Aortic smooth muscle cell (primary cell): ENCODE measurements around a stretch of chr6.

DNA sequence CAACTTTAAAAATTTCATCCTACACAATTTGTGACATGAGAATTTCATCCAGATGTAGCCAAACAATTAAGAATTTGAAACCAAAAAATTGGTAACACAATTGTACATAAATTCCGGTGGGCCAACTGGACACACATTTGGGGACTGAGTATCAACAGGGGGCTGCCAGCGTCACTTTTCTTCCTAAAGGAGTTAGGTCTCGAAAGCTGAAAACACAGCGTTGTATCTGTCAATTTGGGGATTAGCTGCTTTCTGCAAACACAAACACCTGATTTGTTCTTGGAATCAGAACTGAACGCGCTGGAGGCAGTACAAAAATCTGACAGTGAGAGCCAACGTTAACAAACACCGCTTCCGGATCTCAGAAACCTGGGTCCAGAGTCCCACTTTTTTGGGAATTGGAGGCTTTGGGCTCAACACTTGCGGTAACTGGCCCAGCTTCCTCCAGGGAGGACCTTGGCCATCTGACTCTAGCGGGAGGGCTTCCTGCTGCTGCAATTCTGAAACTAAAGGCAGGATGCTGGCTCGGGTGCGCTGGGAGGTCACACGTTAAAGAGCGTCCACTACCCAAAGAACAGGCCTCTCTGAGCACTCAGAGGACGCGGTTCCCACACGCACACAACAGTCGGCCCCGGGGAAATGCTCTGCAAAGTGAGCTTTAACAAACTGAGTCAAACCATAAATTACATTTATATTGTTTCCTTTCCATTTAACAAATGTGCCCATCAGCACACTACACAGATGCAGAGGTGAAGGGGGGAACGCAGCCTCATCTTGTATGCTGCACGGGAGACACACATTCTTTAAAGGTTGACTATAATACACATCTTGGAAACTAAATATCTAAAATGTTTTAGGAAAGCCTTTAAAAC lies 8.6 kb downstream of the PXDC1 start:
- RRBS, result 50% methylated on average over 1 of the region's 22 CpGs

DNA sequence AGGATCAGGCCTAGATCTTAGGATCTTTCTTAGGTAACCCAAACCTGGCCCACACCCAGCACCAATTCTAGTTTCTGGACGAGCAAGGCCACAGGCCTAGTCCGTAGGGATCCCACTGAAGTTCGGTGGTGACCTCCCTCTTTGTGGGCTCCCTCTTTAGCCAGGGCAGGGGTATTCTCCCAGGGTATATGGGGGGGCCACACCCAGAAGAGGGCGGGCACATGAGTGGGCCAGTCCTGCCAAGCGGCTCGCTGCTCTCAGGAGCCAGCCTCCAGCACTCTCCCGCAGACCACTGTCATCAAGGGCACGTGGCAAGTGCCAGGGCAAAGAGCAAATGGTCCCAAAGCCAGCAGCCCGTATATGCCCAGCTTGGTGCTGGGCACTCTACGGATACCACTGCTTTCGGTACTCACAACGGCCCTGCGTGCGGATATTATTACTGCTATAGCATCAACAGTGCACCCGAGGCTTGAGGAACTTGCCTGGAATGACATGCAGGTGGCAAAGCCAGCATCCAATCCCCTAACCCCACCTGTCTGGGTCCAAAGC lies 6.4 kb downstream of the PXDC1 start:
- RRBS, result no CpG with 5 or more reads among the region's 15 CpGs

GRCh38 chr6:3749939-3750895 lies 1.3 kb downstream of the PXDC1 start:
- RRBS, result 1% methylated on average over 10 of the region's 60 CpGs

GRCh38 chr6:3790455-3790694 lies 38.9 kb upstream of the PXDC1 start:
- RRBS, result no CpG with 5 or more reads among the region's 1 CpG

GRCh38 chr6:3875960-3876683 lies 26.9 kb downstream of the FAM50B start:
- RRBS, result no CpG with 5 or more reads among the region's 13 CpGs

GRCh38 chr6:3893025-3893353 lies 43.8 kb downstream of the FAM50B start:
- RRBS, result no CpG with 5 or more reads among the region's 9 CpGs

- RRBS, result no CpG with 5 or more reads among the region's 9 CpGs
These were observed 55.3 kb downstream of the FAM50B start for GRCh38 chr6:3904345-3905020.

DNA sequence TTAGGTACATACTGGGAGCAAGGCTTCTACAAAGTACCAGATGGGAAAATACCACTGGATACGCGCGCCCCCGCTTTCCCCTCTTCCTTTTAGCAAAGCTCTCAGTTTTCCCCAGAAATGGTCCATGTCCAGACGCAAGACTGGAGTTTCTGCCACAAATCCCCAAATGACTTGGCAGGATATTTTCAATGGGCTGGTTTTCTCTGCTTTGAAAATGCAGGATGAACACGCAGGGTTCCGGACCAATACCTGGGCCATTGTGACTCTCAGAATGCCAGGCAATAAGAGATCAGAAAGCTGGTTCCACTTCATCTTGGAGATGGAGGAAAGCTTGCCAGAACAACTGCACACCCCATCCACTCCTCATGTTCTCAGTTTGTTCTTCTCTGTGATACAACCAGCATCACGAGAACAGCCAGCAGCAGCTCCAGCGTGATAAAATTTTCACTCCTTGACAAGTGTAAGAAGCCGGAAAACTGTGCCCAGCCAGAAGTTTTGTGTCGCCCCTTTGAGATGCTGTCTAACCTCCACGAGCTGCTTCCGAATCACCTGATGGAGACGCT lies 8.3 kb upstream of the FAM217A start:
- RRBS, result no CpG with 5 or more reads among the region's 14 CpGs

DNA sequence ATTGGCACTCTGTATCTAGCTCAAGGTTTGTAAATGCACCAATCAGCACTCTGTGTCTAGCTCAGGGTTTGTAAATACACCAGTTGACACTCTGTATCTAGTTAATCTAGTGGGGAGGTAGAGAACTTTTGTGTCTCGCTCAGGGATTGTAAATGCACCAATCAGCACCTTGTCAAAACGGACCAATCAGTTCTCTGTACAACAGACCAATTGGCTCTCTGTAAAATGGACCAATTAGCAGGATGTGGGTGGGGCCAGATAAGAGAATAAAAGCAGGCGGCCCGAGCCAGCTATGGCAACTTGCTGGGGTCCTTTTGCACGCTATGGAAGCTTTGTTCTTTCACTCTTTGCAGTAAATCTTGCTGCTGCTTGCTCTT lies 11.8 kb upstream of the FAM217A start:
- RRBS, result no CpG with 5 or more reads among the region's 5 CpGs

GRCh38 chr6:4345173-4345891 lies 210.0 kb upstream of the ECI2 start:
- RRBS, result no CpG with 5 or more reads among the region's 4 CpGs

- RRBS, result no CpG with 5 or more reads among the region's 5 CpGs
These were observed 221.7 kb upstream of the ECI2 start for GRCh38 chr6:4356997-4357513.

DNA sequence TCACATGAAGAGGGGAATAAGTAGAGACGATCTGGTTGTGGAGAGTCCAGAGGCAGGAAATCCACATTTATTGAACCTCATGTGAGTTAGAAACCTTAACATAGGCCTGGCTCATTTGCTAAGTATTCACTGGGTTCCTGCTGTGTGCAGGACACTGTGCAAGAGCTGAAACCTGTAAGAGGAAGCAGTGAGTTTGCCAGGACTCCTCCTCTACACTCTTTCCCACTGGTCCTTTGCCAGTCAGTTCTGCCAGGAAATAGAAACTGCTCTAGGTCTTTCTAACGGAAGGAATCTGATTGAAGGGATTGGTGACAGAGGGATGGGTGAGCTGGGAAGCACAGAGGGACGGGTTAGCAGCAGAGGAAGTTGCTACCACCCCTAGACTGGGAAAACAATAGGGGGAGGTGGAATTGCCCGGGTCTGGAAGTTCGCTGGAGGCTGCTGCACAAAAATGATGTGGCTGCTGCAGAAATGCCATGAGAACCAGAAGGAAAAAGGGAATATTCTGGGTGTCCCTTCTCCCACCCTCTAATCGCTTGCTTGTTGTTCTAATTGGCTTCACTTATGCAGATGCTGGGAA lies 234.3 kb upstream of the ECI2 start:
- RRBS, result no CpG with 5 or more reads among the region's 6 CpGs

DNA sequence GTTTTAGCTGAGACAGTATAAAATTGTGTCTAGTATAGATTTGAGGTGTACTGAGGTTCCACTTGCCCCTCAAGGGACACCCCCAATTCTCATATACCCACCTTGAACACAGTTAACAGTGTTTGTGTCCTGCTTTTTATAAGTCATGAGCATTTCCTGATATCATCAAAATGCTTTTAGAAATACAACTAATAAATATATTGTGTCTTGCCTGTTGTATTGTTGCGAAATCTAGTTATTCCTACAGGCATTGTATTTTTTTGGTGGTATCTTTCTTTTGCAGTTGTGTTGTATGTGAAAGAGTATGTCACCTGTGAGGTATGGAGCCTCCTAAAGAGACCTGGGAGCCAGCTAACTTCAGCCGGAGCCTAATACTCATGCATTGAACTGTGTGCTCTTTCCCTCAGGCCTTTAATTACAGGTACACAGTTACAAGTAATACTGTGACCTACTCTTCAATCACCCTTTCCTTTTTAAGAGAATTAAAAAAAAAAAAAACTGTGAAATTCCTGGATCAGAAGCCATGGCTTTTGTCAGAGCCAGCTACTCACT lies 40.7 kb downstream of the CDYL start:
- RRBS, result no CpG with 5 or more reads among the region's 2 CpGs

- RRBS, result no CpG with 5 or more reads among the region's 22 CpGs
These were observed 506 bp upstream of the RPP40 start for GRCh38 chr6:5004211-5004874.

- RRBS, result no CpG with 5 or more reads among the region's 10 CpGs
These were observed 22.9 kb downstream of the PPP1R3G start for GRCh38 chr6:5108012-5108569.

GRCh38 chr6:5132509-5133372 lies 47.6 kb downstream of the PPP1R3G start:
- RRBS, result no CpG with 5 or more reads among the region's 13 CpGs

- RRBS, result no CpG with 5 or more reads among the region's 12 CpGs
These were observed 195.7 kb downstream of the FARS2 start for GRCh38 chr6:5456863-5457553.

DNA sequence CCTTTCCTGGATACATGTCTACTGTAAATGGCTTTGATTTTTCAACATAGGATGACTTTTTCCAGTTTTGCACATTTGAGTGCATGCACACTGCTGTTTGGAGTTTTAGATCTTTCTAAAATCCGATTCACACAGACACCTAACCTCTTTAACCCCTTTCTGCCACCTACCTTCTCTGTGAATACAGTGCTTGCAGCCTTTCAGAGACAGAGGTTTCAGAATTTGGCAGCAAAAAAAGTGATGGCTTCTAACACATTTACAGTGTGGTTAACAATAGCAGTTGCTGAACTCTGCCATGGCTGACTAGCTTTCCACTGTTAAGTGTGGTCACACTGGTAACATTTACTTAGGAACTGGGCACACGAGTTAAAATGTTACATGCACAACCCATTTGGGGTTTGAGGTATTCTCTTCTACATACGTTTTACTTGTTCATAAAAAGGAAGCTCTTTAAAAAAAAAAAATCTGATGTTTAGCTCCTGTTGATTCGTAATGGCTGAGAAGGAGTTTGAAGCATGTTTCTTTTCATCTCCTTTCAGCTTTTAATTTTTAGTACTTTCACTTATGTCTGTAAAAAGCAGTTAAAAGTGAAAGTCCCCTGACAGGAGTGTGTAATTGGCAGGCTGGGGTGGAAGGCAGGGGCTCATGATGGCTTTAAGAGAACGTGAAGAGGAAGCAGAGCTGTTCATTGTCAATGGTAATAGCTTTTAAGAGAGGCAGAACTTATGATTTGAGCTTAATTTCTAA lies 245.8 kb downstream of the FARS2 start:
- RRBS, result no CpG with 5 or more reads among the region's 5 CpGs

DNA sequence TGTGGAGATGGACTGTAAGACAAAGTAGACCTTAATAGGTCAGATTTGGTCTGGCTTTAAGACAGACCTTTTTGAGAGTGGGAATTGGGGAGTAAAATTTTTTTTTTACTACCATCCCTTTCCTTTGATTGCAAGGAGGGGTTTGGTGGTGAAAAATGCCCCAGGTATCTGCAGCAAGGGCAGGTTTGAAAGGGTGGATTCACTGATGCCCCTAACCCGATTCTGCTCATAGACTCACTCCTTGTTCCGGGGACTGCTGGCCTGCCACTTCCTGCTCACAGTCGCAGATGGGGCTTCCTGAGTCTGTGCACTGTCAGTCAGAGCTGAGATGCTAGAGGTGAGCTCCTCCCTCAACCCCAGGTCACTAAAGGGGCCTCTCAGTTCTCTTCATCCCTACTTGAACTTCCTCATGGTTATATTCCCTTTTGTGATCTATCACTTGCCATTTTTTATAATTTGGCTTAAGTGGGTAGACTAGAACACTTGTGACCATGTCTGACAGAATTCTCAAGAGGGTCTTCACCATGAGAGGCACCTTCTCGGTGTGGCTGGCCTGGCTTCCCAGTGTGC lies 357.9 kb downstream of the FARS2 start:
- RRBS, result no CpG with 5 or more reads among the region's 4 CpGs

GRCh38 chr6:5645294-5645630 lies 361.5 kb downstream of the NRN1 start:
- RRBS, result no CpG with 5 or more reads among the region's 6 CpGs